ENCODE measurements around a stretch of chr19.

DNA sequence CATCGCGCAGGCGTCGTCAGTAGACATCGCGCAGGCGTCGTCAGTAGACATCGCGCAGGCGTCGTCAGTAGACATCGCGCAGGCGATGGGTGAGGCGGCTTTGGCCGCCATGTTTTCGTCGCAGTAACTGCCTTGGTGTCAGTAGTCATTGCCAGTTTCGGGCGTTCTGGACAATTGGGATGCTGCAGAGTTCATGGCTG lies 38.2 kb upstream of the IGFL4 start:
- PRO-cap: no peak

DNA sequence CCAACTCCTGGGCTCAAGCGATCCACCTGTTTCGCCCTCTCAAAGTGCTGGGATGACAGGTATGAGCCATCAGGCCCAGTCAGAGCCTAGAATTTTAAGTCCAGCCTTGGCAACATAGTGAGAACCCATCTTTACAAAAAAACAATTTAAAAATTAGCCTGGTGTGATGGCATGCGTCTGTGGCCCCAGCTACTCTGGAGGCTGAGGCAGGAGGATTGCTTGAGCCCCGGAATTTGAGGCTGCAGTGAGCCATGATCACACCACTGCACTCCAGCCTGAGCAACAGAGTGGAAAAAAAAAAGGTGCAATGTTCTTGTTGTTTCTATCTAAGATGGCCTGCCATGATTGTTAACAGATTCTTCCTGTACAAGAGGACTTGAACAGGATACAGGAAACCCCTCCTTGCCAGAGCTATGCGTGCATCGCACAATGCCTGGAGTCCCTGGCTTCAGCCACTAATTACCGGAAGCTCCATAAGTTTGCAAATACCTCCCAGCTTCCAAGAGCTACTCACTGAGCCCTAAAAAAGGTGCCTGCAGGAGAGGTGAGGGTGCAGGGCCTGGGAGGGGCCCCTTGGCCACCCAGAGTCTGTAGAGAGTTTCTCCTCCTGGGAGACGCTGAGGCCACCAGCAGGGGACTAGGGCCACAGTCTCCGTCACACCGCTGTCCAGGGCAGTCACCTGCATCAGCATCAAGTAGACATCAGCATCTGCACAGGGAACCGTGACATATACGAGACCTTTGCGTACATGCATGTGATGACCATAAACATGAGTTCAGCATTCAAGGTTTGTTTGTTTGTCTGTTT lies 13.1 kb upstream of the HIF3A start:
- PRO-cap: no peak

DNA sequence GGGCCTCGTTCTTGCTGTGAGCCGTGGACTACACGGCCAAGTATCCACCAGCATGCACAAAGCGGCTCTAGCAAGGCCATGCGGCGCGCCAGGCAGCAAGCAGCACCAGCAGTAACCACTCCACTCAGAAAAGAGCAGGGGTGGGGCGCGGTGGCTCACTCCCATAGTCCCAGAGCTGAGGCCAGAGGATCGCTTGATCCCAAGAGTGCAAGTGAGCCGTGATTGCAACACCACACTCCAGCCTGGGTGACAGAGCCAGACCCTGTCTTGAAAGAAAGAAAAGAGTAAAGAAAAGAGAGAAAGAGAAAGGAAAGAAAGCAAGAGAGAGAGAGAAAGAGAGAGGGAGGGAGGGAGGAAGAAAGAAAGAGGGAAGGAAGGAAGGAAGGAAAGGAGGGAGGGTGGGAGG lies 4.6 kb downstream of the CCDC8 start:
- PRO-cap: no peak

DNA sequence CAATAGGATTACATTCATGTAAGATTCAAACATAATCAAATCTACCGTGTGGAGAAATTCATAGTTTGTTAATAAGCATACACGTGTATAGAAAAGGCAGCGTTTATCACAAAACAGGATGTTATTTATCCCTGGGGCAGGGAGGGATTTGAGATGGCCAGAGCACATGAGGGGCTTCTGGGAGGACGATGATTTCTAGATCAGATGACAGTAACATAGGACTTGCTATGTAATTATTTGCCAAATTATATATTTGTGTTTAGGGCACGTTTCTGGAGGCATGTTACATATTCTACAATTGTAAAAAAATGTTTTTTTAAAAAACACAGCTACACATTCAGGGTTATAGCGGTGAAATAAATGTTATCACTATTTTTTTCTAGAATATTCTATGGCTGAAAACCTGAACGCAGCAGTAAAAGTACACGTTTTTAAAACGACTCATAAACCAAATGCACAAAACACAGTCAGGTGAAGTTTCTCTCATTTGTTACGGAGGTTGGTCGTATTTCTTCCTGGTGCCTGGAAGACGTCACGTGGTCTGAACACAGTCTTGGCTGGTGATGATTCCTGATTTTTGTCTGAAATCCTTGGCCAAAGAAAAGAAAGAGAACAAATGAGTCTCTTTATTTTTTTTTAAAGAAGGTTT lies 9.6 kb upstream of the PNMA8A start:
- PRO-cap: no peak

- PRO-cap: no peak
Observed at GRCh38 chr19:46602292-46603261, 1.4 kb downstream of the CALM3 start.

- PRO-cap: no peak
Observed at GRCh38 chr19:46724963-46726039, 8.4 kb upstream of the PRKD2 start.

- PRO-cap: no peak
Observed at GRCh38 chr19:46733664-46734297, 12.1 kb upstream of the FKRP start.

DNA sequence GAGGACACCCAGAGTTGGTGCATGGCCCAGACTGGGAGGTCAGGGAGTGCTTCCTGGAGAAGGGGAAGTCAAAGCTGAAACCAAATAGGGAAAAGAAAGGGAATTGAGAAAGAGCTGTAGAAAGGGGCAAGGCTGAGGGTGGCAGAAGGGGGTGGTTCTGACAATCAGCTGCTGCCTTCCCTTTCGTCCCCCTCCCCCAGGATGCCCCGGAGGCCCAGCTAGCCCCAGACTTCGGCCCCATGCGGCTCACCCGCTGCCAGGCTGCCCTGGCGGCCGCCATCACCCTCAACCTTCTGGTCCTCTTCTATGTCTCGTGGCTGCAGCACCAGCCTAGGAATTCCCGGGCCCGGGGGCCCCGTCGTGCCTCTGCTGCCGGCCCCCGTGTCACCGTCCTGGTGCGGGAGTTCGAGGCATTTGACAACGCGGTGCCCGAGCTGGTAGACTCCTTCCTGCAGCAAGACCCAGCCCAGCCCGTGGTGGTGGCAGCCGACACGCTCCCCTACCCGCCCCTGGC lies 9.0 kb upstream of the STRN4 start:
- PRO-cap: no peak

DNA sequence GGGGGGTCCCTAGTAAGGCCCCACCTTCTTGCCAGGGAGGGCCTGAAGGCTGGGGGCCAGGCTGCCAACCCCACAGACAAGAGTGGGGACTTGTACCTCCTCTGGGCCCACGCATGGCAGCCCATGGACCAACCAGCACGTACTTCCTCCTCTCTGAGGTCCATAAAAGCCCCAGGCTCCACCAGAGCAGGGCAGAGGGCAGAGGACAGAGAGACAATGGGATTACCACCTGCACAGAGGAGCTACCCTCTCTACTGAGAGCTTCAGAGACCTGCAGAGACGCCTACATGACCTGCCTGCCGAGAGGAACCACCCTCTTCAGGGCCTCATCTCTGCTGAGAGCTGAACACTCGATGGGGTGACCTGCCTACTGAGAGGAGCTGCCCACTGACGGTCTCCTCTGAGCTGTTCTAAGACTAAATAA lies 28.6 kb downstream of the AP2S1 start:
- PRO-cap: unidirectional peak, plus-strand start at position 194 of the sequence

- PRO-cap: no peak
Observed at GRCh38 chr19:46853942-46854556, 3.4 kb upstream of the AP2S1 start.

DNA sequence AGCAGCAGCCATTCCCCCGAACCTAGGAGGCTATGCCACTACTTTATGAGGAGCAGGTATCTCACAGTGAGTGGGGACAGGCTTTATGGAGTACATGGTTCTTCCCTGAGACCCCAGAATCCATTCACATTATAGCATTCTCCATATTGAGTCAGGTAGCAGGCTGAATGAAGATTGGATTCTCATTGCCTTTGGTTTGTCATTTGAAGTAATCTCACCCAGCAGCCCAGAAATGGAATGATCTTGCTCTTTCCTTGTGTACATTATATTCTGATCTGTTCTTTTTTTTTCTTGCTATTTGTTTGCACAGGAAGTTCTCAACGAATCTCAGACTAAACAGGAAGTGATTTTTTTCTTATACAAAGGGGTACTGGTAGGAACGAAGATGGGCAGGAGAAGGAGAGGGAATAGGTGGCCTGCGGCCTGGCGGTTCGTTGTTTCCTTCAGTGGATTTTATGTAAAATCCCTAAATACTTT lies 74.4 kb downstream of the ARHGAP35 start:
- PRO-cap: no peak

- PRO-cap: no peak
Observed at GRCh38 chr19:46999946-47000527, 19.6 kb upstream of the NPAS1 start.

- PRO-cap: no peak
Observed at GRCh38 chr19:47093177-47093575, 20.4 kb downstream of the ZC3H4 start.

DNA sequence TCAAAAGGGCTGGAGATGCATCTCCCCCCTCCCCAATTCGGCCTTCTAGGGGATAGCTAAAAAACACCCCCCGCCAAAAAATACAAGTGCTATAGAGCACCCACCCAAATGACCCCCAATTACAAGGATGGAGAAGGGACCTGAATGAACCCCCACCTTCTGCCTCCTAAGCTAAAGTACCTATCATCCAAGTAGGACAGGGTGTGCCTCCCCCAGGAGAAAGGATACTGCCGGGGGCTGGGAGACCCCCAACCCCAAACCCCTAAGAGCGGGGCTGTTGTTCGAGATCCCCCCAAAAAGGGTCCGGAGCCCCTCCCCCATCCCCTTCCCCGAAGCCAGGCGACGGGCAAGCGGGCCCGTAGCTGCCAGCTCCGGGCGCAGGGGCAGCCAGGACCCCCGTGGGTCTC lies 1.9 kb downstream of the ZC3H4 start:
- PRO-cap: no peak

GRCh38 chr19:47122266-47122894 lies 8.3 kb upstream of the SAE1 start:
- PRO-cap: no peak

GRCh38 chr19:47267414-47267795 lies 7.3 kb upstream of the INAFM1 start:
- PRO-cap: no peak

DNA sequence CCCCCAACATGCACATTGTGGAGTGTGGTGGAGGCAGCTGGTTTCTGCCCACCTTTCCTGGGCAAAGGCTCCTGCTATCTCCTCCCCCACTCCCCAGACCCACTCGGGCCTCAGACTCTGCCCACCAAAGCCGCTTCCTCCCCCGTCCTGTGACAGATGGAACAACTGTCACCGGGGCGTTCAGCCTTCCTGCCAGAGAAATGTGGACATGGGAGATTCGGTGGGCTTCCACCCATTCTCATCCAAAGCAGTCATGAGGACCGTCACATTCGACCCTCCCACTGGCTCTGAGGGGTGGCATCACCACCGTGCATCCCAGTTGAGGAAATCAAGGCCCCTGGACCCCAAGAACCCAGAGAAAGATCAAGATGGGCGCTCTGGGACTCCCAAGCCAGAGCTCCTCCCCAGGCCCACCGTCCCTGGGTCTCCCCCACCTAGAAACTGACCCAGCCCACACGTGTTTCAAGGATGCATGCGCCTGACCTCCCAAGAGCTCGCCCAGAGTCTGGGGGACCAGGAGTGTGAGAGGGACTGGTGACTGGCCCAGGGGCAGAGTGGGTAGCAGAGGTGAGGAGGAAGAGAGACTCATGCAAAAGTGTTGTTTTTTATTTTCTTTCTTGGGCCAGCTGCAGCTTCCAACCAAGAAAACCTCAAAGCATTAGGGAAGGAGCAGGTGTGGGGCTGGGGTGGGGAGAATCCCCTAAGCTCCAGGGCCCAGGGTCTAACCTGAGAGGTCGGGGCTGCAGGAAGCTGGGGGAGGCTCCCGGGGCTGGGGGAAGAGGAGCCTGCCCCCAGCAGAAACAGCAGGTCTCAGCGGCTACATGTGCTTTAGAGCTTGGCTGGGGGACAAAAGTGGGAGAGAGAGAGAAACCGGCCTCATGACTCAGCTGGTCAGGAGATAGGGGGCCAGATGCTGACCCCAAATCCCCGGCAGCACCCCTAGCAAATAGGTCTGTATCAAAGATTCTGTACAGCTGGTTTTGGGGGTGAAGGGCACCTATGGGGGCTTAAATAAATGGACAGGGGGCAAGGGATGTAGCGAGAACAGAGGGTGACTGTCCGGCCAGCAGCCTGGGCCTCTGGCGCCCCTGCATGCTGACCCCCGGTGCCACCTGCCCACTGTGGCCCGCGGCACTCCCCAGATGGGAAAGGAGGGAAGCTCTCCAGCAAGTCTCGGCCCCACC lies 3.4 kb upstream of the KPTN start:
- PRO-cap: no peak

- PRO-cap: no peak
Observed at GRCh38 chr19:47611465-47612124, 2.7 kb downstream of the BICRA start.

- PRO-cap: no peak
Observed at GRCh38 chr19:47701703-47702378, 11.4 kb upstream of the EHD2 start.

DNA sequence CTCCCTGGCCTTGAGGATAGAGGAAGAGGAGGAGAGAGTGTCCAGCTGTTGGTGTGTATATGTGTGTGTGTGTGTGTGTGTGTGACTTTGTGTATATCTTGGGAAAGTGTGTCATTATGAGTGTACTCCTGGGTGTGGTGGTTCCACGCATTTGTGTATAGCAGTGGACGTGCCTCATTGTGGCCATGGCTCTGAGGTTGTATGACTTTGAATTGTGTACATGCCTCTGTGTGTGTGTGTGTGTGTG lies 6.6 kb downstream of the EHD2 start:
- PRO-cap: no peak

Data from penis (tissue), 1 donor.